ENCODE measurements around the gene STPG1.

DNA sequence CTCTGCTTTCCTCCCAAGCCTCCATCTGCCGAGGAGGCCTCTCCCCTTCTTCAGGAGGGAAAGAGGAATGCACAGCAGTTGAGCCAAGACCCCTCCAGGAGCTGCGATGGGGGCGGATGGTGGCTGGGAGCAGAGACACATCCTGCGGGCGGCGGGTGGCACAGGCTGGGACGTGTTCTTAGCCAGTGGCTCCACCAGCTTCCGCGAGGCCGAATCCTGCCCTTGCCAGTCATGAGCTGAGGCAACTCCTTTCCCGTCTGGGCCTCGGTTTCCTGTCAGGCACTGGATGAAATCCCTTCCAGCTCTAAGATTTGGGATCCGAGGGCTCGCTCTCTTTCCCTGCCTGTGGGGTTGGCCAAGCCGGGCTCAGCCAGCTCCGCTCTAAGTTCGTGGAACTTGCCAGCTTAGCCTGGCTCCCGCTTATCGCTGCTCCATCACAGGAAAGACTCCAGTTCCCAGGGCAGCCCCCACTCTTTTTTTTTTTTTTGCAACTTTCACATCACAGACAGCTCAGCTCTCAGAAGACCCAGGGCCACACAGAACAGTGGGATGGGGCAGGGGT is 584 bp downstream of the MYOM3 start:
- PRO-cap, 2 experiments, result no peak in any of the 2 experiments

GRCh38 chr1:24321491-24322149 is 2.5 kb downstream of the GRHL3 start:
- PRO-cap, 2 experiments, result peak in 2 of 2 experiments; most common plus-strand start chr1:24321948 (in 1); most common minus-strand start chr1:24321922 (in 1)

GRCh38 chr1:24413267-24414183 is at the start of gene STPG1:
Gene STPG1 (minus strand): TSS chr1:24413782.
- PRO-cap, 2 experiments, result peak in 2 of 2 experiments; most common plus-strand start chr1:24413887 (in 1); most common minus-strand start chr1:24413664 (in 2)

DNA sequence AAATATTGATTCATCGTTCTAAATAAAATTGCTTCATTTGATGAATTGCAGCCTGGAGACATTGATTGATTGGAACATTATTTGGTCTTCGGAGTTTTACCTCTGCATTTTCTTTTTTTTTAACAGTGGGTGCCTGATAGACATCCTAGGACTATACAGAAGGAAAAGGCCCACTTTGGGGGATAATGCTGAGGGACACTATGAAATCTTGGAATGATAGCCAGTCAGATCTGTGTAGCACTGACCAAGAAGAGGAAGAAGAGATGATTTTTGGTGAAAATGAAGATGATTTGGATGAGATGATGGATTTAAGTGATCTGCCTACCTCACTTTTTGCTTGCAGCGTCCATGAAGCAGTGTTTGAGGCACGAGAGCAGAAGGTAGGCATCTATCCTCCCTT is 11.6 kb downstream of the RCAN3 start:
- PRO-cap, 2 experiments, result no peak in any of the 2 experiments

DNA sequence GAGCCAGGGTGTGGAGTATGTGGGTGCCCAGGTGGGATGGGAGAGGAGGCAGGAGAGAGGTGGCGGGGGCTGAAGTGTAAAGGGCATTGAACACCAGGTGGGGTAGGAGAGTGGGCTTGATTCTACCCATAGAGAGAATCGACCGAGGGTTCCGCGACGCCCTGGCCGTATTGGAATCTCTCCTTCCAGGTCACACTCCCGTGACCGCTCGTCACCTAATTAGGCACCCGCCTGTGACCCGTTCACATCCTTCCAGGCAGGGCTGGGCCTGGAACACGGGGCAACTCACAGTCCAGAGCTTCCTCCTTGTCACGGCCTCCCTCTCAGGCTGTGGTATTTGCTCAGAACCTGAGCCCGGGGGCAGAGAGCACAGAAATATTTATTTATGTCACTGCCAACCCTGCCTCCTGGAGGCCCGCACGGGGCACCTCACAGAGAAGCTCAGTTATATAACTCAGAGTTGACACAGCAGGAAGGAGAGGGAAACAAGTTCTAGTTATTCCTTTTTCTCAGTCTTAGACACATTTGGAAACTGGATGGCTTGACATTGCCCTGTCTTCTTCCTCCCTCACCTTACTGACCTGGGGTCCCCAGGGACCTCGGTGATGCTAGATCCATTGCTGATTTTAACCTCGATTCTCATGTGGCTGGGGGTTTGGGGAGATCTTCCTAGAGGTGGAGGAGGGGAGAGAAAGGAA is 12.1 kb downstream of the NCMAP start:
- PRO-cap, 2 experiments, result no peak in any of the 2 experiments

- PRO-cap, 2 experiments, result no peak in any of the 2 experiments
Observed at GRCh38 chr1:24672401-24672708, 29.3 kb downstream of the SRRM1 start.

GRCh38 chr1:24705172-24706130 is 39.8 kb upstream of the CLIC4 start:
- PRO-cap, 2 experiments, result no peak in any of the 2 experiments

- PRO-cap, 2 experiments, result no peak in any of the 2 experiments
Observed at GRCh38 chr1:24754076-24754784, 9.0 kb downstream of the CLIC4 start.

DNA sequence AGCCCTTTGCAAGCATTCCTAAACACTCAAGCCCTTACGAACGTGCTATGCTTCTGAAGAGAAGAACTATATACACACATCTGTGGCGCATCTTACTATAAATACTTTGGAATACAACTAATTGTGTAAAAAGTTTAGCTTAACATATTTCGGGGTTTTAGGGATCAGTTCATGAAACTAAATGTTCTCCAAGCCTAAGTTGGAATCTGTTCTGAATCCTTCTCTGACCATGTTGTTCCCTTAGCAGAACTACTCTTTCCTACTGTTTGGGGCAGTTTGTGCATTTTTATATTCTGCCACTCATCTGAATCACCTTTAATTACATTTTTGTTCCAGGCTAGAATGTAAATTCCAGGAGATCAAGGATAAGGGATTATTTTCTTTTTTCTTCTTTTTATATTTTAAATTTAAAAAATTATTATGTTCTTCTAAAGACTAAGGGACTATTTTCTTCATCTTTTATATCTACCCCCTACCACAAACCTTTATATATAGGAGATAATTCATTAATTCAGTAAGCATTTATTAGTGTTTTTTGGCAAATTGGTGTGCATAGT is 25.9 kb downstream of the CLIC4 start:
- PRO-cap, 2 experiments, result no peak in any of the 2 experiments

DNA sequence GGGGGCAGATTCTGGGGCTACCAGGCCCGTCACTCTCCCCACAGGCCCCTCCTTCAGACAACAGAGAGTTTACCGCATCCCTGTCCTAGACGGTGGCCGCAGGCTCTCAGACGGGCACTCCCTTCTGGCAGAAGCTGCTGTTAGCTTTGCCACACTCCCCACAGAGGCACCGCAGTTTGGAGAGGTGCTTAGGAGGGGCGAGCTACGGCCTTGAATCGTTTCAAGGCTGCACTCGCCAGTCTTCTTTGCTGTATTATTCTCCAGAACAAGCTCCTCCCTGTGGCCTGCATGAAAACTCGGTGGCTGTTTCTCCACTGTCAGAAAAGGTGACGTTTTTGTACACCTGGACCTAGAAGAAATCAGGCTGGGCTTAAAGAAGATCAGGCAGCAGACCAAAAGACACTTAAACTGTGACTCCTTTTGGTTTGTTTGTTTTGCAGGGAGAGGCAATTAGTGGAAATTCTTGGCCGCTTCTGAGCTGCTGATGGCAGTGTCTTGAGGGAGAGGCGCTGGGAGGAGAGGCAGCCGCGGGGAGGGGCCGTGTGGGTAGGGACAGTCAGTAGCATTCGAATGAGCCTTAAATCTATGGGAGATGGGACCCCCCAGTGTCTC is 67.8 kb downstream of the RUNX3 start:
- PRO-cap, 2 experiments, result no peak in any of the 2 experiments

GRCh38 chr1:24899386-24899896 is 30.6 kb downstream of the RUNX3 start:
- PRO-cap, 2 experiments, result no peak in any of the 2 experiments

DNA sequence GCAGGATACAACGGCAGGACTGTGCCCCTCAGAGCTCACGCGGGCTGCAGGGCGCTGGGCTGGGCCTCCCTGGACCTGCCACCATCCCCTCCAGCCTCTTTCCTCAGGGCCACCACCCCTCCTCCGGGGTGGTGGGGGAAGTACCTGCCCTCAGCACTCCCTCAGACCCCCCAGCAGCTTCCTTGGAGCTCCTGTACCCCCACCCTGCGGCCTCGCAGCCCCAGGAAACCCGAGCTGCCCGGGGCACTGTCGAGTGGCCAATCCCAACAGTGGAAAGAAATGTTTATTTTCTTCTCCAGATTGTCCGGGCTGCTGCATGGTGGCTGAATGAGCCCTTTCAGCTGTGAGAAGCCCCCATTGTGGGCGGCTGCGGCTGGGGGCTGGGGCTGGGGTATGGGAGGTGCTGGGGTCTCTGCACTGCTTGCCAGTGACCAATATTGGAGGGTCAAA is 25.4 kb downstream of the RUNX3 start:
- PRO-cap, 2 experiments, result no peak in any of the 2 experiments

DNA sequence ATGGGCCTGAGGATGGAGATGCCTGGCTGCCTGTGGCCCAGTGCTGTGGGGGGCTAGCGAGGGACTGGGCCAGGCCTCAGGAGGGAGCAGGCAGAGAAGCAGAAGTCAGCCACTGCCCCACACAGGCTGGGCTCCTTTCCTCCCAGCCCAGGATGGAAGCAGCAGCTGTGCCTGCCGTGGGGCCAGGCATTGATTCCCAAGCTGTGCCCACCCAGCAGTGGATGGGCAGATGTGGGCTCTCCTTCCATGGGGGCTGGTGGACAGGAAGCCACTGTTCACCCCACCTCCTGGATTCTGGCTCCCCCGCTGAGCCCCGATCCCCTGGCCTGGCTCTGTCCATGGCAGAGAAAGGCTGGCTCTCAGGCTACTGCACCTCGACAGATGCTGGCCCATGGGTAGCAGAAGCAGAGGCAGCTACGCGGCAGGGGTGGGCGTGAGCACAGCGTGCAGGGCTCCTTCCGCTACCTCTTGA is 24.6 kb downstream of the RUNX3 start:
- PRO-cap, 2 experiments, result no peak in any of the 2 experiments

- PRO-cap, 2 experiments, result no peak in any of the 2 experiments
Observed at GRCh38 chr1:24963231-24963936, 33.3 kb upstream of the RUNX3 start.

DNA sequence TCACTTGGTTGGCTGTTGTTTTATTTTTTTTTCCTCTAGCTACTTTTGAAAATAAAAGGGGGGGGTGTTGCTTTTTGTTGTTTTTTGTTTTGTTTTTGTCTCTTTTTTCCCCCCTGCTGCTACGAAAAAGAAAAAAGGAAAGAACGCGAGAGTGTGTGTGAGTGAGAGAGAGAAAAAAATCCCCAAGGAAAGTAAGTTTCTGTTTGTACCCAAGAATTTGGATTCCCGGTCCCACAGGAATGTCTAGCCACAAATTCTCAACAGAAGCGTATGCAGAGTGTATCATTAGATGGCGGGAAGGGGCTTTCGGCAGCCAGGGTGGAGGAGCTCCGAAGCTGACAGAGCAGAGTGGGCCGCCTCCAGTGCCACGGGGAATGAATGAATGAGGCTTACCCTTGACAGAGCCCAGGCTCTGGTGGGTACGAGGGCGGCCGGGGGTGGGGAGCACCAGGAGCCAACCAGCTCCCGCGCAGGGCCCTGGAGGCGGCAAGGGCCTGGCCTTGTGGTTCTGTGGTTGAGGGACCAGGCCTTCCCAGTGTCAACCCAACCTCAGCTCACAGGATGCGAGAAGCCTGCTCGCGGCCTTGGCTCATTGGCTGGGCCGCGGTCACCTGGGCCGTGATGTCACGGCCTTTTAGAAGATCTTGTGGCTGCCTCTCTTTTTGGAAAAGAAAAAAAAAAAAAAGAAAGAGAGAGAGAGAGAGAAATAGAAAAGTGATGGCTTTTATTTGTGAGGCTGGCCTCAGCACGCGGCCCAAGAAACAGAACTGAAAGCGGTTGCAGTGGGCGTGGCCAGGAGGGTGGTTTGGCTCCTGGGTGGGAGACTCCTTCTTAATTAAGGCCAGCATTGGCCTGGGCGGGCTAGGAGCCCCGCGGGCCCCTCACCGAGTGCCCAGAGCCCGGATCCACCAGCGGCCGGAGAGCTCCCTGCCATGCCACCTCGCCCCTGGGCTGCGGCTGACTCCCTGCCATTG is 34.8 kb upstream of the RUNX3 start:
- PRO-cap, 2 experiments, result no peak in any of the 2 experiments

- PRO-cap, 2 experiments, result no peak in any of the 2 experiments
Observed at GRCh38 chr1:24991560-24992328, 61.7 kb upstream of the RUNX3 start.

GRCh38 chr1:24992672-24993147 is 62.6 kb upstream of the RUNX3 start:
- PRO-cap, 2 experiments, result no peak in any of the 2 experiments

DNA sequence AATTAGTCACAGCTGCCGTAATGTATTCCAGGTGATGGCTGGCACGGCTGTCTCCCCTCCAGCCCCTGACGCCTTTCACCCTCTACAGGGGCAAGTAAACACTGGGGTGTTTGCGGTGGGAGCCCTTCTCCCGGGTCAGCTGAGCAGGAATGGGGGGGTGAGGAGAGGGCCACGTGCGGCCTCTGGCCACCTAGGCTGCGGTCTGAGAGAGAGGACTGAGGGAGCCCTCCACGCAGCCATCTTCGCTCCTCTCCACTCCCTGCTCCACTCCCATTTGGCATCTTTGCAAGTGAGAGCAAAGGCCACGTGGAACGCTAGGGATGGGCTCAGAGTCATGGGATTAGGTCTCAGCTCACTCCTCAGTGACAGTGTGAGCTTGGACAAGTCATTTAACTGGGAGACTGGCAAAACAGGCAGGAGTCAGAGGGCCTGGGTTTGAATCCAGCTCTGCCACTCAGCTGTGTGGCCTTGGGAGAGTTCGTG is 125.1 kb downstream of the SYF2 start:
- PRO-cap, 2 experiments, result no peak in any of the 2 experiments

GRCh38 chr1:25243734-25244361 is 3.4 kb downstream of the RSRP1 start:
- PRO-cap, 2 experiments, result no peak in any of the 2 experiments

GRCh38 chr1:25245241-25245591 is 2.0 kb downstream of the RSRP1 start:
- PRO-cap, 2 experiments, result no peak in any of the 2 experiments

Data from psoas muscle (tissue), 2 donors.